BE2C (cell line): ENCODE measurements around the genes OR1J4 and CRB2.

- RRBS = no CpG with 5 or more reads among the region's 4 CpGs
Observed at GRCh38 chr9:121371184-121371450, 1.1 kb upstream of the STOM start.

DNA sequence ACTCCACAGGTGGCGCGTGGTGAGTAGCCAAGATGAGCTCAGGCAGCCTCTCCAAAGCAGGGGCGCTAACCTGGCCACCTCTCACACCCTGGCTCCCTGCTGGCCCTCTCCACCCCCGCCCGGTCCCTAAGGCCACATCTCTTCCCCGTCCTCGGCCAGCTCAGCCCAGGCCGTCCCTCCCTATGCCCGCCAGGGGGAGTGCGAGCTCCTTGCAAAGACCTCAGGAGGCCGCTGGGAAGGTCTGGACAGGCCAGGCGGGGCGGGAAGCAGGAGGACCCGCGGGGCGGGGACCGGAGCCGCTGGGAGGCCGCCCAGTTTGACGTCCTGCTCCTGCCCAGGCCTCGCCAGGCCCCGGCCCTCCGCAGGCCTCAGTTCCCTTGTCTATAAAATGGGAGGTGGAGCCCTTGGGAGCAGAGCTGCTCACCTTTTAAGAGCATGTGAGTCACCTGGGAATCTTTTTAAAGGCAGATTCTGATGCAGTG lies 46.3 kb upstream of the GGTA1 start:
- RRBS = under 1% methylated on average over 6 of the region's 23 CpGs

DNA sequence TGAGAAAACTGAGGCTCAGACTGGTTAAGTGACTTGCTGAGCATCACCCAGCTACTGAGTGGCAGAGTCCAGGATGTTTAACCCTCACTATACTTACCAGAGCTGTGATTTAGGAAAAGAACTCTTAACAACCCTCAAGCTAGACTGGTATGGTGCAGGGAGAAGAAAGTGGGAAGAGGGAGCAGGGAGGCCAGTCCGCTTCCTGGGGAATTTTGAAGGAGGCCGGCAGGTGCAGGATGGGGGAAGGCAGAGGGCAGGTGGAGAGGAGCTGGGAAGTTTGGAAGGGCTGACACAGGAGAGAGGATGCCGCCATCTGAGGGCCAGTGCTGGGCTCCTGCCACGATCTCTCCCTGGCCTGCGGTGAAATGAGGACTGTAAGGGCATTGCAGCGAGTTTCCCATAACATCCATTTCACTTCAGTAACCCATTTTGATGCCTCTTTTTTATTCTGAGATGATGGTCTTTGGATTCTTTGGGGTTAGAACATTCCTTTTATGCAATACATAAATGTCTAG lies 8.9 kb downstream of the DAB2IP start:
- RRBS = no CpG with 5 or more reads among the region's 6 CpGs

GRCh38 chr9:121692514-121693126 lies 41.2 kb downstream of the DAB2IP start:
- RRBS = no CpG with 5 or more reads among the region's 9 CpGs

DNA sequence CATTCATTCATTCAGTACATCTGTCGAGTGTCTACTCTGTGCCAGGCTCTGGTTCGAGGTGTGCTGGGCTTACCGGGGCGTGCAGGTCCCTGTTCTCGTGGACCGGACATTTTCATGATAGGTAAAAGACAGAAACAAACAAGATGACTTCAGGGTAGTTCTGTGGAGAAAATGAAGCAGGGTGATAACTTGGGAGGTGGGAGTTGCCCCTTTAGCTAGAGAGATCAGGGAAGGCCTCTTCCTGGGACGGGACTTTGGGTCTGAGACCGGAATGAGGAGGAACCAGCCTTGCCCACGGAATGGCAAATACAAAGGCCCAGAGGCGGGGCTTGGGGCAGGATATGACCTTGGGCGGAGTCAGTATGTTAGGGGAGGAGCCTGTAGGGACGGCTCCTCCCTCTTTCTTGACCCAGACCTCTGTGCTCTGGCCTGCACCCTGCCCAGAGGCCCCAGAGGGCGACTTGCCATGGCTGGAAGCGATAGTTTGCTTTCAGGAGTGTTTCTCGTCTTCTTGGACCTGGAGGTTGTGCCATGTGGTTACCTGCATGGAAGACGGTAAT lies 85.4 kb downstream of the DAB2IP start:
- RRBS = no CpG with 5 or more reads among the region's 16 CpGs

DNA sequence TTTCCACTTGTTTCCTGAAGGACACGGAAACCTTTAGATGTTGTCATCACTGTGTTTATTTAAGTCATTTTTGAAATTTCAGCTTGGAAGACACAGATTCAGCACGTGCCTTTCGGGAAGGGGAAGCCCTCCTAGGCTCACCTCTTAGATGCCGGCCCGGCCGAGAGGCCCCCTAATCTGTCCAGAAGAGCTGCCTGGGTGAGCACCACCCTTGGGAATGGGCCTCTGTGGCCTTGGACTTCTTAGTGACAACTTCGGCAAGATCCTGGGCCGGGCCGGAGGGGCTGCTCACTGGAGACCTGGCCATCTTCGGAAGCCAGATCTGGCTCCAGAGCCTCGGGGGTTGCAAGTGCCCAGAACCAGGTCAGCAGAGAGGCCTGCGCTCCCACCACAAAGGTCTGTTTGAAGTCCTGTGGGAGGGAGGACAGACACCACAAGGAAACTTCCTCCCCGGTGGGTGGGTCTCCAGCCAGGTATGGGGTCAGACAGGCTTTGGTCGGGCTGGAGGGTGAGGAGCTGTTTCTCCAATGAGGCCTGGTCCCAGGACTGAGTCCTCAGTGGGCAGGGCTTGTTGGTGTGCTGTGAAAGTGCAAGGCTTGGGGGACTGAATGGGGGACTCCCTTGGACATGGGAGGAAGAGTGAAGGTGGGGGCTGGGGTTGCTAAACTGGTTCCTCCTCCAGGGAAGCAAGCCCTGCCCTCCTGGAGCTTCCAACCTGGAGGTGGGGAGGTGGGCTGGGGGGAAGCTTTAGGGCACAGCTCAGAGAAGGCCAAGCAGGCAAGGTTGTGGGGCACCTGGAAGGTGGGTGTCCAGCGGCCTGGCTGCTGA lies 86.1 kb downstream of the DAB2IP start:
- RRBS = no CpG with 5 or more reads among the region's 15 CpGs

- RRBS = no CpG with 5 or more reads among the region's 7 CpGs
Observed at GRCh38 chr9:121746247-121746823, 94.9 kb downstream of the DAB2IP start.

DNA sequence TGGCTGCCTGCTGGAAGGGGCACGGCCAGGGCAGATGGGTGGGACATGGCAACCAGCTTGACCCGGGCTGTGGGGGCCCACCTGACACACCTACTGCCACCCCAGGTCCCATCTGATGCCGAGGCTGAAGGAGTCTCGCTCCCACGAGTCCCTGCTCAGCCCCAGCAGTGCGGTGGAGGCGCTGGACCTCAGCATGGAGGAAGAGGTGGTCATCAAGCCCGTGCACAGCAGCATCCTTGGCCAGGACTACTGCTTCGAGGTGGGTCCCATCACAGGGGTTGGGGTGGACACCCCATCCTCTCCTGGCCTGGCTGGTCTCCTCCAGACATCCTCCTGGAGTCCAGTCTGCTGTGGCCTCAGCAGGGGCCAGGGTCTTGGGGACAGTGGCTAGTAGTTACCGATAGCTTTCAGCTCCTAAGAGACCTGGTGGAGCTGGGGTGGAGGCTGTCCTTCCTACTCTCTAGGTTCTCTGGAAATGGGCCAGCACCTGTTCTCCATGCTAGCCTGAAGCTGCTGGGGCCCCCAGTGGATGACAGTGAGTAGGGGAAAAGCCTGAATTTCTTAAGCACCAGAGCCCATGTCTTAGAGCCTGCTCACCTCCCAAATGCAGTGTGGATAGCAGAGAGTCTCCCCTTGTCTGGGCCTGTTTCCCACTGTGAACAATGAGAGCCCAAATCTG lies 105.6 kb downstream of the DAB2IP start:
- RRBS = no CpG with 5 or more reads among the region's 10 CpGs

GRCh38 chr9:121946255-121947053 lies 146.7 kb downstream of the TTLL11 start:
- RRBS = no CpG with 5 or more reads among the region's 9 CpGs

DNA sequence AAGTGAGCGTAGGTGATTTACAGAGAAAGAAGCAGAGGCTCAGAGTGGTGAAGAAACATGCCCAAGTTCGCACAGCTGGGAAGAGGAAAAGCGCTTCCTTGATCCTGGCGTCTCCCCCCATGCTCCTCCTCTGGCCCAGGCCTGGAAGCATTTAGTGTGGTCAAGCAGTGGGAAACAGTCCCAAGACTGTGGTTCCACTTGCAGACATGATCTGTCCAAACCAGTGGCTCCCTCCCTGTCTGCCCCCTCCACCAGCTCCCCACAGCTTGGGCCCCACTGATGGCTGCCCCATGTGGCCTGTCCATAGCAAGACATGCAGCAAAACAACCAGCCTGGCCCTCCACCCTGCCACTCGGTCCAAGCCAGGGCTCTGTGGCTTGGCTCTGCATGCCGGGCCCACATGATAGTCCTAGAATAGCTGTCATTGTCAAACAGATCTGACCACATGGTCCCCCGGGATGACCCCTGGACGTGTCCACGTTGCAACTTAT lies 107.1 kb downstream of the TTLL11 start:
- RRBS = 100% methylated on average over 1 of the region's 9 CpGs

GRCh38 chr9:122164180-122164748 lies 4.6 kb downstream of the MORN5 start:
- RRBS = no CpG with 5 or more reads among the region's 2 CpGs

GRCh38 chr9:122518916-122519229 lies at the start of gene OR1J4:
TSS of gene OR1J4 (plus strand) at chr9:122519141.
- RRBS = no CpG with 5 or more reads among the region's 1 CpG

- RRBS = no CpG with 5 or more reads among the region's 10 CpGs
Observed at GRCh38 chr9:122595892-122596237, 12.7 kb upstream of the OR1L8 start.

GRCh38 chr9:122908278-122909291 lies 3.4 kb upstream of the RC3H2 start:
- RRBS = no CpG with 5 or more reads among the region's 7 CpGs

DNA sequence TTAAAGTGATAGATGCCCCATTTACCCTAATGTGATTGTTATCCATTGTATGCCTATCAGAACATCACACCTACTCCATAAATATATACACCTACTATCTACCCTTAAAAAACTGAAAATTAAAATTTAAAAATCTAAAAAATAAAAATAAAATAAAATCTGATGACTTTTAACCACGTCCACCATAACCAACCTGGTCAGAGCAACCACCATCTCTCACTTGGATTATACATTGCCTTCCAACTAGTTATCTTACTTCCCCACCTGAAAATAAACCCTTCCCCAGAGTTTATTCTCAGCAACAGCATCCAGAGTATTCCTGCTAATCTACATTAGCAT lies 65.7 kb downstream of the STRBP start:
- RRBS = no CpG with 5 or more reads among the region's 1 CpG

DNA sequence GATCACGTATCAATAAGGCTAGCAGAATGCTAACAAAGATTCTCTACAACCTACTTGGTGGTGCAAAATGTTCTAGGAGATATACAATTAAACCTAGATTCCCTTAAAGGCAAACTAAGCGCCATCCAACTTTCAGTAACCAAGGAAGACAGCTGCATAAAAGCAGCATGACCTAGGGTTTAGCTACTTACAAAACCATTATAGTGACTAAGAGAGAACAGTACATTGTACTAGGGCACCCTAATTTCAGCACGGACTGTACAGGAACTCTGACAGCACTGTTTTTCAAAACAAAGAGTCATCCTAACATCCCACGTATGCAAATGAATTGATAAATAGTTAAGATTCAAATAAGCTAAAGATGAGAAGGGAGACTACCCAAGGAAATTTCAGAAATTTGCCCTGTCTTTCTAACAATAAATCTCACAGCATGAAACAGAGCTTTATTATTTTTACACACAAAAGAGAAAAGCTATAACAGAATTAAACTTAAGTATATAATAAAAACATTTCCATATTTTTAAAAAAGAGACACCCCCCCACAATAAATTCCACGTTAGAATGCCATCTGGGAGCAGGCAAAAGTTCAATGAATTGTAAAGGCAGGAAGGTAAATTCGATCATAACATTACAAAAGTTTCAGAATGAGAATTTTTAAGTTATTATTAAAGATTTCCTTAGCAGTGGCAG lies 29.9 kb downstream of the STRBP start:
- RRBS = no CpG with 5 or more reads among the region's 6 CpGs

DNA sequence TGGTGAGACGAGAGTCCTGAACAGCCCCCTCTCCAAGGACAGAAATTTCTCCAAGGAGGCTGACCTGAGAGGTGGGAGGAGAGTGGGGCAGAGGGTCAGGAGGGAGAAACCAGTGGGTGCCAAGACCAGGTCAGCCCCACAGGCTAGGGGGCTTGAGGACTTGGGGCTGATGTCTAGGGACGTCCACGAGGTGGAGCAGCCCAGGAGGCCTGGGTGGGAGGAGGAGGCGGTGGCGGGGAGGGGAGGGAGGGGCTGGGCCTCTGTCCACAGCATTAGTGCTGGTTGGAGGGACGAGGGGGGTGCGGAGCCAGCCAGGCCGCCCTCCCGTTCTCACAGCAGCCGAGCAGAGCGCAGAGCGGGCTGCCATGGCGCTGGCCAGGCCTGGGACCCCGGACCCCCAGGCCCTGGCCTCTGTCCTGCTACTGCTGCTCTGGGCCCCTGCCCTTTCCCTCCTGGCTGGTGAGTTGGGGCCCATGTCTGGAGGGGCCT lies at the start of gene CRB2:
Gene CRB2, plus strand, starts transcription at position 302 of the 489 bp plus-strand sequence.
- RRBS = no CpG with 5 or more reads among the region's 14 CpGs

GRCh38 chr9:123380236-123380953 lies 24.4 kb downstream of the CRB2 start:
- RRBS = no CpG with 5 or more reads among the region's 7 CpGs

- RRBS = no CpG with 5 or more reads among the region's 12 CpGs
Observed at GRCh38 chr9:123395042-123395823, 39.2 kb downstream of the CRB2 start.

GRCh38 chr9:123414618-123415039 lies 58.6 kb downstream of the CRB2 start:
- RRBS = no CpG with 5 or more reads among the region's 6 CpGs